ENCODE measurements around the gene FGR.

DNA sequence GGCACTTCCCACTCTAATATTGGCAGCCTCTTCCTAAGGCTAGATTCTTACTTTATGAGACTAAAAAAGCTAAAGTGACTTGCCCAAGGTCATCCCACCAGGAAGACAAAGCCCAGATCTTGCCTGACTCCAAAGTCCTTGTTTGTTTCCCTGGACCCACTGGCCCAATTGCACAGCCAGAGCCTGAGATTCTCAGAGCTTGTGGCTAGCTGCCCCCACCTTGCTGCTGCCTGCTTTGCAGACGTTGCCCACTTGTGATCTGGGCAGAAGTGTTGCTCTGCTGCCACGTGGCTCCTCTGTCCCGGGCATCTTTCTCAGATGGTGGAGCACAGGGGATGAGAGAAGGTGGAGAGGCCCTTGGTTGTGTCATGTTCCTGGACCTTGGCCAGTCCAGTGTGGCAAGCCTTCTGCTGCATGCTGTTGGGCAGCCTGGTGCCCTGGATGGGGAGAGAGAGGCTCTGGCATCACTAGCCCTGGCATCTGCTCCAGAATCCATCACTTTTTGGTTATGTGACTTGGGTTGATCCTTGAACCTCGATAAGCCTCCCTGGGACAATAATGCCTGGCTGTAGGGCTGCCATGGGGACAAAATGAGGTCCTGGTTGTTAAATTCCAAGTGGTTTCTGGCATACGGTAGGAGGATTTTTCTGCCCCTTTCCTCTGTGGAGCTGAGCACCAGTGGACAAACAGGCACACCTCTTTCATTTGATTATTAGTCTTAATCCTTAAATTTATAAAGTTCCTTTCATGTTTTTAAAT is 1.5 kb upstream of the NR0B2 start:
- RRBS: no CpG with 5 or more reads among the region's 5 CpGs

DNA sequence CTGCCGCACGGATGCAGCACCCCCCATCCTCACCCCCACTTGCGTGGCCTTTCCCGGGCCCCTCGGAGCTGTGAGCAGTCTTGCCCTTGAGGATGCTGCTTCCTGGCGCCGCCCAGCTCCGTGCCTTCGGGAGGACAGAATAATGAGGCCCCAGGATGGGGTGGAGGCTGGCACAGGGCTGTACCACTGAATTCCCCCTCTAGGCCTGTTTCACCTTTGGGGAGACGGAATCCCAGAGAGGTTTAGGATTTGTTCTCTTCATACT is 1.3 kb downstream of the TRNP1 start:
- RRBS: no CpG with 5 or more reads among the region's 10 CpGs

- RRBS: no CpG with 5 or more reads among the region's 4 CpGs
These were observed 44.8 kb upstream of the TENT5B start for GRCh38 chr1:27057374-27057890.

DNA sequence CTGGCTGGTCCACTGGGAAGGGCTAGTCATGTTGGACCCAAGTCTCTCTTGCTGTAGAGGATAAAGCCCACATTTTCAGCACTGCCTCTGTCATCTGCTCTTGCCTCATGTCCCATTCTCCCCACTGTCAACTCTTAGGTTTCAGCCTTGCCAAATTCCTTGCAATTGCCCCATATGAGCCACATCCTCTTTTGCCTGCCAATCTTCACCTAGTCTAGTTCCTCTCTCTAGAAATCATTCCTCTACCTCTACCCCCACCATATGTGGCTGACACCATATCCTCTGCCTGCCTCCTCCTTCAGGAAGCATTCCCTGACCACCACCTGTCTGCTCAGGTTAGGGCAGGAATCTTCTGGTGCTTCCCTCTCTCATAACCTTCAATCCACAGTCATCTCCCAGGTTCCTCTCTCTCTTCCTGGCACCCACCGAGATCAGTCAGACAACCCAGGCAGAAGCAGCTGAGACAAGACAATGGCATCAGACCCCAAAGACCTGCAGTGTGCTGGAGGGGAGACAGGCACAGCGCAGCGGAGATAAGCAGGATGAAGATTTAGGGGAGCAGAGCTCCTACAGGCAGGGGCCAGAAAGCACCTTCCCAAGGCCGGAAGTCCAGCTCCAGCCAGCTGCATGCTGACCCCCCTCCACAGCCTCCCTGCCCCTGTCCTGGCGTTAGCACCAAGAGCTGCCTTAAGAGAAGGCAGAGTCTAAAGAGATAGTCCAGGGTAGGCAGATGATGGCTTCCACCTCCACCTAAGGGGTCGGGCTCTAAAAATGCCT is 38.1 kb downstream of the SLC9A1 start:
- RRBS: no CpG with 5 or more reads among the region's 6 CpGs

DNA sequence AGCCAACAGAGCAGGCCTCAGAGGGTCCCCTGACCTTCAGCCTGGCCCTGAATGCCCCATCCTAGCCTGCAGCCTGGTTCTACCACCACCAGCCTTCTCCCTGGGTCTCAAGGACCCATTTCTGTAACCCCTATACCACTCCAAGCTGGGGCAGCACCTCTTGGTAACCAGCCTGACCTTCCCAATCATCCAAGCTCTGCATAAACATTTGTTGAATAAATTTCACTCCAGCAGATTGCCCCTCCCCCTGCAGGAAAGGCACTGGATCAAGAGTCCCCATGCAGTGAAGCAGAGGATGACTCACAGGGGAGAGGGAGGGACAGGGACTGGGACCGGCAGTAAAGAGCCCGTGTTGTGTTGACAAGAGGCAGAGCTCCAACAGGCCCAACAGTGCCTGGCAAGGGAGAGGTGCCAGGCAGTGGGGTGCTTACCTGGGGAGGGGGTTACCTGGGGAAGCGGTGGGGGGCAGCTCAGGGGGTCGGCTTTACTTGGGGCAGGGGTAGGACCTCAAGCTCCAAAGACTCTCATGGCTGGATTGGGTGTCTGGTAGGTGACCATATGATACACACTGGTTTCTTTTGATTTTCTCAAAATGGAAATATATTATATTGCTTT is 32.3 kb downstream of the SLC9A1 start:
- RRBS: no CpG with 5 or more reads among the region's 4 CpGs

DNA sequence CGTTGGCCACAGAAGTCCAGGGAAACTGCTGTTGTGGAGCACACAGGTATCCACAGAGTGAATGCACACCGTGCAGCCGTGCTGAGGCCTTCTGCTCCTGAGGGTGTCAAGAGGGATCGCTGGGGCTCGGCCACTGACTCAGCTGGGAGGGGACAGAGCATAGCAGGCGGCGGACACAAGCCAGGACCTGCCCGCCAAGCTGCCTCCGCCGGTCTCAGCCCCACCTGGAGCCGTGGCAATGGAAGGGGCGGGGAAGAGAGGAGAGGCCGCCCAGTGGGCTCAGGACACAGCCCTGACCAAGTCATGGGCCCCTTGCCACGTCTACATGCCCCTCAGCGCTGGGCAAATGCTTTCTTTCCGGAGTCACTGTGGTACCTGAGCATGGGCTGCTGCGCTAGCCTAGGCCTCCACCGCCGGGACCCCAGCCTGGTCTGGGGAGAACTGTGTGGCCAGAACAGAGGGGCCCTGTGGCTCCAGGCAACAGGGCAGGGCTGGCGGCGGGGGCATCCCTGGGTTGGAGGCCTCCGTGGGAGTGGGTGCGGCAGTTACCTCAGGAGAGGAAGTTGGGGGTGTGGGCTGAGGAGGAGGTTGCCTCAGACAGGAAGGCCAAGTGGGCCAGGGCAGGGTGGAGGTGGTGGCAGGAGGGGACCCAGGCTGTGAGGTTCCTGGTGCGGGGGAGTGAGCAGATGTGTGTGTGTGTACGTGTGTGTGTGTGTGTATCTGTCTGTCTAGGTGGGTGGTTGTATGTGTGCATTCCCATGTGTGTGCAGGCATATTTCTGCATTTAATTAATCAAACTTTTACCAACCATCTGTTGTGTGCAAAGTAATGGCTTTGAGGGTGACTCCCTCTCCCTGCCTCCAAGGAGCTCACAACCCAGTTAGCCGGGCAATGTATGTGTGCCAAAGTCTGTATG is 1.3 kb downstream of the SYTL1 start:
- RRBS: 74% methylated on average over 5 of the region's 26 CpGs

- RRBS: 4% methylated on average over 26 of the region's 101 CpGs
These were observed 7.6 kb downstream of the SYTL1 start for GRCh38 chr1:27349053-27350240.

- RRBS: 79% methylated on average over 10 of the region's 25 CpGs
These were observed 5.8 kb downstream of the MAP3K6 start for GRCh38 chr1:27360977-27361425.

DNA sequence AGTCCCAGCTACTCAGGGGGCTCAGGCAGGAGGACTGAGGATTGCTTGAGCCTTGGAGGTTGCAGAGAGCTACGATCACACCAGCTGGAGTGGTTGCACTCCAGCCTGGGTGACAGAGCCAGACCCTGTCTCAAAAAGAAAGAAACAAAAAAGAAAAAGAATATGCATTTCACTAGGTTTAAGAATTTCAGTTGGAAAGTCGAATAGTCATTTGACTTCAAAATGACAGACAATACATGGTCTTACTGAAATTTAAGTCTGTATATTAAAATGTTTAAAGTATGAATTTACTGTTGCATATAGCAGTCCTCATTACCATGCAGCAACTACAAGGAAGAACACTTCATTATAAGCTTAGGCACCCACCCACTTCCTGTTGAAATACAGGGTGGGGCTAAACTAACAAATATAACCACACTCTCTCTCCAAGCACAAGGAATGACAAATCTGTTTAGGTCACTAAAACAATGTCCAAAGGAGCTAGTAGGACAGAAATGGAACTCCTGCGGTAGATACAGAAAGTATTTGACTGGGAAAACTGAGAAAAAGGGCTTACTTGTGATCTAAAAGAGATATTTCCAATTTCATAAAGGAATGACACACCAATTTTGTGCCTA is 44.0 kb downstream of the GPR3 start:
- RRBS: no CpG with 5 or more reads among the region's 3 CpGs

DNA sequence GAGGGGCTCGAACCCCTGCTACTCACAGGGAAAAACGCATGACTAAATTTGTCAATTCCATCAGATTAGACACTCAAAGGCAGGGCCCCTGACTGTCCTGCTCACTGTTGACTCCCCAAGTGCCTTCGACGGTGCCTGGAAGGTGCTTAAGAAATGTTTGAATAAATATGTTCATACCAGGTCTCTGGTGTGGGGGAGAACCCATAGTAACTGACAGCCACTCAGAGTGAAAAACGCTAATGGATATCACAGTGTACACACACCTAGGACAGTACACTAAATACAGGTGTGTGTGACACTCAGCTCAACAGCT is 39.7 kb upstream of the WASF2 start:
- RRBS: no CpG with 5 or more reads among the region's 5 CpGs

GRCh38 chr1:27535183-27536432 is 45.6 kb upstream of the WASF2 start:
- RRBS: no CpG with 5 or more reads among the region's 15 CpGs

GRCh38 chr1:27542118-27543375 is 52.6 kb upstream of the WASF2 start:
- RRBS: 64% methylated on average over 3 of the region's 27 CpGs

DNA sequence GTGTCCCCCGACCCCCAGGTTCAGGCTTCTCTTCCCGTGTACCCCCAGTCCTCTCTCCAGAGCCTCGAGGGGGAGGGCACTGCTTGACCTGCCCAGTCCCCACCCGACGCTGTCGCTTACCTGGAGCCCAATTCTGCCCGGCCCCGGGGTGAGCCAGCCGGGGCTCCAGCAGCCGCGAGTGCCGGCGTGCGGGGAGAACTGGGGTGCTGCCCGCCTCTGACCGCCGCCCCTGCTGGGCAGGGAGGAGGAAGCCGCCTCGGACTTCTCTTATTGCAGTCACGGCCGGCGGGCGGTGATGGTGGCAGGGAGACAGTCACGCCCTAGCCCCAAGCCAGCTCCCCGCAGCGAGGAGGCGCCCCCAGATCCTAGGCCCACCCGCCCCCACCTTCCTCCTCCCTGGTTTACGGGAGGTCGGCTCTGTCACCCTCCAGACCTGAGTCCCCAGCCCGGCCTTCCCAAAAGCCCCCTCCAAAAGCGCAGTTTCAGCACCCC is at the start of gene FGR:
FGR (minus strand) TSS at position 241 of the 492 bp plus-strand sequence.
- RRBS: no CpG with 5 or more reads among the region's 32 CpGs

- RRBS: 2% methylated on average over 43 of the region's 83 CpGs
These were observed 12.4 kb downstream of the IFI6 start for GRCh38 chr1:27659239-27660352.

GRCh38 chr1:27773476-27774608 is 823 bp downstream of the STX12 start:
- RRBS: 0% methylated on average over 5 of the region's 22 CpGs

DNA sequence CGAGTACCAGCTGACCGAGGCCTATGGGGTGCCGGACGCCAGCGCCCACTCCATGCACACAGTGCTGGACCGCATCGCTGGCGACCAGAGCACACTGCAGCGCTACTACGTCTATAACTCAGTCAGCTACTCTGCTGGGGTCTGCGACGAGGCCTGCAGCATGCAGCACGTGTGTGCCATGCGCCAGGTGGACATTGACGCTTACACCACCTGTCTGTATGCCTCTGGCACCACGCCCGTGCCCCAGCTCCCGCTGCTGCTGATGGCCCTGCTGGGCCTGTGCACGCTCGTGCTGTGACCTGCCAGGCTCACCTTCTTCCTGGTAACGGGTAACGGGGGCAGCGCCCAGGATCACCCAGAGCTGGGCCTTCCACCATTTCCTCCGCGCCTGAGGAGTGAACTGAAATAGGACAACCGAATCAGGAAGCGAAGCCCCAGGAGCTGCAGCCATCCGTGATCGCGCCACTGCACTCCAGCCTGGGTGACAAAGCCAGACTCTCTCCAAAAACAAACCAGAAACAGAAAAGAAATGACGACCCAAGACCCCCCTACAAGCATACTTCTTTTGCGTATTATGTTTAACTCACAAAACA is 1.1 kb upstream of the XKR8 start:
- RRBS: no CpG with 5 or more reads among the region's 32 CpGs

GRCh38 chr1:27992271-27992856 is 32.6 kb downstream of the XKR8 start:
- RRBS: 55% methylated on average over 3 of the region's 6 CpGs

DNA sequence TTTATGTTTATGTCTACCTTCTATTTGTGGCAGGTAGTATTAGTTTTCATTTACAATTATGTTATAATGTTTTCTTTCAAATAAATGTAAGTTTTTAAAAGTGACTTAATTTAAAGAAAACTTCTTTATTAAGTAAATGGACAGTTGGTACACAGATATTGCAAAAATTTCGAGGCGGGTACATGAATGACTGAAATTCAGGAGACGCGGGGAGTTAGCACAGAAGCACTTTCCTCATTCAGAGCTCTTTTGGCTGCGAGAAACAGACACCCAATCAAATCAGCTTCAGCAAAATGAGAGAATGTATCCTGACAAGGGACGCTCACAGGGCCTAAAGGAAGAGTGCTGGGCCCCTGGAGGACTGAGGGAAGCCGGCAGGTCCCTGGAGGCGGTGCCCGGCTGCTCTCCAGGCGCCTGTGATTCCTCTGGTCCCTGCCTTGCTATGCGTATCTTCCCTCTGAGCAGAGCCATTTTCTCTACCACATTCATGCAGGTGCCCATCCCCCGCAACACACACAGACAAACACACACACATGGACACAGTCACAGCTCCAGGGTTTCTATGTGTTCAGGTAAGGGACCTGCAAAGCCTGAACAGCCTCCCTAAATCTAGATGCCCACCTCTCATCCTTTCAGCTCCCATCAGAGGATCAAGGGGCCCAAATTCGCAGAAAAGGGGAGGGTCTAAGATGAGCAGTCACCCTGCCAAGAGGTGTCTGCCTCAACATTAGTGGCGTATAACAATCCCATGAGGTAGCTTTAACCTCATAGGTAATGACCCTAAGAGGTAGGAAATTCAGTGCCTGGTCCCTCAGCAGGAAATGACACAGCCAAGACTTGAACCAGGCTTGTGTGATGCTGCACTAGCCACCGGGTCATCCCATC is 29.2 kb downstream of the PTAFR start:
- RRBS: 58% methylated on average over 1 of the region's 15 CpGs

- RRBS: no CpG with 5 or more reads among the region's 13 CpGs
These were observed 1.3 kb downstream of the SESN2 start for GRCh38 chr1:28260677-28260972.

DNA sequence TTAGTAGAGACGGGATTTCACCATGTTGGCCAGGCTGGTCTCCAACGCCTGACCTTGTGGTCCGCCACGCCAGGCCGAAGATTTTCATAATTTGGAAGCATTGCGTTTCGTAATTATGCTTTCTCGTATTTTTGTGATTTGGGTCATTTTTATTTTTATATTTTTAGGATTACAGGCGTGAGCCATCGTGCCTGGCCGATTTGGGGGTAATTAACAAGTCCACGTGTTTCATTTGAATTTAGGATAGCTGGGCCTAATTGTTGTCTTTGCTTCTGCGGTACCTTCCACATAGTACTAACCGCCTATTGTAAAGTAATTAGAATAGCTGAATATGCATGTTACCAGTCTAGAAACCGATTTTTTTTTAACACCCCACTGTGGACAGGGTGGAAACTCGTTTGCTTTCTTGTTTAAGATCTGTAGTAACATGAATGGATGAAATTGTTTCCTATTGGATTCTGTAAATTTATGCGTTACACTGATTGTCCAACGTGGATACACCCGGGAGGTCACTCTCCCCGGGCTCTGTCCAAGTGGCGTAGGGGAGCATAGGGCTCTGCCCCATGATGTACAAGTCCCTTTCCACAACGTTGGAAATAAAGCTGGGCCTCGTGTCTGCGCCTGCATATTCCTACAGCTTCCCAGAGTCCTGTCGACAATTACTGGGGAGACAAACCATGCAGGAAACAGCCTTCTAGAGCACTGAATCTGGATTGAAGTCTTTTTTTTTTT is 1.2 kb downstream of the RCC1 start:
- RRBS: no CpG with 5 or more reads among the region's 25 CpGs

Measured in AG09319 (cell line).